ENCODE measurements around a stretch of chr4.

DNA sequence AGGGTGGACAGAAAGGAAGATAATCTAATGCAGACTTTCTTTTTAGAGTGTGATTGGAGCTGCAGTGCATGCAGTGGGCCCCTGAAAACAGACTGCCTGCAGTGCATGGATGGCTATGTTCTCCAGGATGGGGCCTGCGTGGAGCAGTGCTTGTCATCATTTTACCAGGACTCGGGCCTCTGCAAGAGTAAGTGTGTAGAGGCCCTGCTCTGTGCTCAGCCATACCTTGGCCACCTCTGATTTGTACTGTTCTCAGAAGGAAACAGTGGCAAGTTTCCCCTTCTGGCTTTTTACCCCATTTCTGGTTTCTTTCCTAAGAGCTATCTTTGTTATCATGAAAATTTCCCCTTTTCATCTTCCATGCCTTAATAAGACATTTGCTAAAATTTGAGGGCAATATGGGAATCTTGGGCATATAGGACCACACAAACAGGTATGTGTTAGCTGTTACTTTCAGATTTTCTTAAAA lies 178.9 kb upstream of the ANXA3 start:
- PRO-cap: no peak

DNA sequence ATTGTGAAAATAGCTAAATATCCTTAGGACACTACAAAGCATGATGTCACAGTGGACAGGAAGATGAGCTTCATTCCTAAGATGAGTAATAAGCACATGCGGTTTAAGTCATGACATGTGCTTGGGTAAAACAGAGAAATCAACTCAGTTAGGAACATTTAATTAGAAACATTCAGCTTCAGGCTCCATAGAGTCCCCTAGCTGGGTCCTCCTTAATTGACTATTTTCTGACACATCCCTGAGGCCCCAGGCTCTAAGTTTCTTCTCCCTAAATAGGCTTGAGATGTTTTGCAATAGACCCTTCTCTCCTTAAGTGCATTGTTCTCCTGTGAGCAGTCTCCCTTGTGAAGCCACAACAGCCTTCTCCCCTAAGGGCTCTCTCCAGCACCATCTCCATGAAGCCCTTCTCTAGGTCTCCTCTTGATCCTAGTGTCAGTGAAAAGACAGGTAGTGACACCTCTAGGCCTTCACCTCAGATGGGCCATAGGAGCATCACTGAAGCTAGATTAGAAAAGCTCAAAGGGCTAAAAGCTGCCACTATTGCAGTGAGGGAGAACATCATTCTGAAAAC lies 70.3 kb upstream of the ANXA3 start:
- PRO-cap: no peak

DNA sequence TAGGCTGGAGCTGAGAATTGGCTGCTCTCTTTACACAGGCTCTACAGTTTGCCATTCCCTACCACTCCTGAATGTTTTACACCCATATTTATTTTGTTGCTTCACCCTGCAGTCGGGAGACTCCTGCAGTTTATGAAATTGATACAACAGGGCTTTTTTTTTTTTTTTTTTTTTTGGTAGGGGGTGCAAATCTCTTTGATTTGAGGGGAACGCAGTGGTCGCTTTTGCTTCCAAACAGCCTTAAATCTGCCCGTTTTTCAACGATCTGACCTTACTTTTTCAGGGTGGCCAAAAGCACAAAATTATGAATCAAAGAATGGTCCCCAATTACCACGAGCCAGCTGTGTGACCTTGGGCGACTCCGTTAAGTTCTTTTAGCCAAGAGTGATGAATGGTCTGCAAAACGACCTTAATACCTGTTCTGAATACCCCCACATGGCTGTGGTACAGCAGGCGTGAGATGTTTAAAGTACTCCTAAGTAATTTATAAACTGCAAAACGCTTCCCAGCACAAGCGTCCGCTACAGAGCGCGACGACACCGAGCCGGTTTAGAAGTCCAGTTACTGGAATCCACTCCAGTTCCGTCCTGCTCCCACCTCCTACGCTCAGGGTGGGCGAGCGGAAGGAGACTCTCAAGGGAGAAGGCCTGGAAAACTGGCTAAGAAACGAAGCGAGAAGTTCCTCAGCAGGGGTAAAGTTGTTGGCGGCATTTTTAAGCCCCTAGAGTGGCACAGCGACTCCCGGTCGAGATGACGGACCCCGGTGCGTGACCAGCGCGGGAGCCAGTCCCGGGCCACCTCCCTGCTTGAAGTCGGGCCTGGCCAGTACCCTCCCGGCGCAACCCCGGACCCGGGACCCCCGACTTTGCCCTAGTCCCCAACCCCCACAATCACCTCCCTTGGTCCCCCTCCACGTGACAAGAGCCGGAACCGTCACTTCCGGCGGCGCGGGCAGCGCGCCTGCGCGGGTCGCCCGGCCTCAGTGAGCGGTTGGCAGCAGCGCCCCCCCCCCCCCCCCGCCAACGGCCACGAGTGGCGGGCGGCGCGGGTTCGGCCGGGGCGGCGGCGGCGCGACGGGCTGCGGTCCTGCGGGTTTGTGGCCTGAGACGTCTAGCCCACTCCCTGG lies 748 bp upstream of the BMP2K start:
- PRO-cap: bidirectional peak, plus-strand start at position 524 of the sequence, minus-strand start at position 551 of the sequence; bidirectional peak, plus-strand start at position 1,022 of the sequence, minus-strand start at position 892 of the sequence

GRCh38 chr4:78783684-78784959 lies 8.0 kb downstream of the BMP2K start:
- PRO-cap: no peak

- PRO-cap: no peak
Observed at GRCh38 chr4:78805752-78806775, 29.9 kb downstream of the BMP2K start.

GRCh38 chr4:79599764-79600345 lies 191.8 kb upstream of the GK2 start:
- PRO-cap: no peak

DNA sequence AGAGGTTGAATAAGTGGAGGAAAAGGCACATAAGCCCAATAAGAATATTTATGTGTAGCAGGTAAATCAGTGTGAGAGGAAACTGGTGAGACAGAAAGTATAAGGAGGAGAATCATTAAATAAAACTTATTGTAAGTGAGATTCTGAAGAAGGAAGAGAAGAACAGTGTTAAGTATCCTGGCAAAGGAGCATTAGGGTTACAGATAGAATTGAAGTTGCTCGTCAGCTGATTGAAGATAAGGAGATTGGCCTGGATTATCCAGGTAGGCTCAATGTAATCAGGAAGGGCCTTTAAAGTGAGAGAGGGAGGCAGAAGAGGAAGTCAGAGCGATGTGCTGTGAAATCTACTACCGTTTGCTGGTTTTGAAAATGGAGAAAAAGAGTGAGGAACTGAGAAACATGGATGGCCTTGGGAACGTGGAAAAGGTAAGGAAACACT lies 245.8 kb downstream of the ANTXR2 start:
- PRO-cap: no peak

- PRO-cap: no peak
Observed at GRCh38 chr4:80070251-80071268, 2.5 kb downstream of the ANTXR2 start.

DNA sequence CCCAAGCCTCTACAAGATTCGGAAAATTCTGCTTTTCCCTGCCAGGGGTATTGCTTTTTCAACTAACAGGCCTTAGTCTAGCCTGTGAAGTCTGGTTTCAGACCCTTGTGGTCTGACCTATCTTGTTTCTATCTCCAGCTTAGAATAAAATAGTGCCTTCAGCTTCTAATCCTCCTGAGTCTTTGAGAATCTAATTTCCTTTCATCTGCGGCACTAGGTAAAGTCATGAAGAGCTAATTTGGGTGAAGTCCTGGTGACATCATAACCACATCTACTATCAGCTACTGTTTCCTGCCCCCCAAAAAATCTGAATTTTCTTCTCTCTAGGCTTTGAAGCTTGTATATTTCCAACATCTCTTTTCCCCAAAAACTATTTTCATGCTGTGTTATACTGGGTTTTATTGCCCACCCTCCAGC lies 52.8 kb upstream of the ANTXR2 start:
- PRO-cap: no peak

DNA sequence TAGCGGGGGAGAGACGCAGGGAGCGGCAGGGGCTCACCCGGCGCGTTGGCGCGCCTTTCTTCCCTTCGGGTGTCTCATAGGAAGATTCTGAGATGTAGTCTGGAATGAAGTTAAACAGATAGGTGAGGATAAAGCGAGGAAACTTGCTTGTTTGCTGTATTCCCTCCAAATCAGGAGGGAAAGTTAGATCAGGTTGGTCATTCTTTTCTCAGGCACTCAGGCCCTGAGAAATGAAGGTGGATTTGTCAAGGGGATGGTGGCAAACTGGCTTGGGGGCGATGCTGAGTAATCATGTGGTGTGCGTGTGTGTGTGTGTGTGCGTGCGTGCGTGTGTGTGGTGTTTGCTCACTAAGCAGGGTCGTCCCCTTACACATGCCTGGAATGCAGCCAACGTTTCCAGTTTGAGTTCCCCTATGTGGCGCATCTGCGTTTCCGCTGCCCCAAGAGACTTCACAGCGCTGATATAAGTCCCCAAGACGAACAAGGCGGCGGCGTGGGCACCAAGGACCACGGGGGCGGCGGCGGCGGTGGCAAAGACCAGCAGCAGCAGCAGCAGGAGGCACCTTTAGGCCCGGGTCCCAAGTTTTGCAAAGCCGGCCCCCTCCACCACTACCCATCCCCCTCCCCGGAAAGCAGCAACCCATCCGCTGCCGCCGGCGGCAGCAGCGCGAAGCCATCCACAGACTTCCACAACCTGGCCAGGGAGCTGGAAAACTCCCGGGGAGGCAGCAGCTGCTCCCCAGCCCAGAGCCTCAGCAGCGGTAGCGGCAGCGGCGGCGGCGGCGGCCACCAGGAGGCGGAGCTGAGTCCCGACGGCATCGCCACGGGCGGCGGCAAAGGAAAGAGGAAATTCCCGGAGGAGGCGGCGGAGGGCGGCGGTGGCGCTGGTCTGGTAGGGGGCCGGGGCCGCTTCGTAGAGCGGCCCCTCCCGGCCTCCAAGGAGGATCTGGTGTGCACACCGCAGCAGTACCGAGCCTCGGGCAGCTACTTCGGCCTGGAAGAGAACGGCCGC lies 4.6 kb downstream of the PRDM8 start:
- PRO-cap: no peak

GRCh38 chr4:81030144-81030466 lies 403 bp upstream of the BMP3 start:
- PRO-cap: no peak

- PRO-cap: no peak
Observed at GRCh38 chr4:82223668-82224232, 150.0 kb downstream of the HNRNPD start.

GRCh38 chr4:82342977-82343771 lies 30.6 kb downstream of the HNRNPD start:
- PRO-cap: no peak

DNA sequence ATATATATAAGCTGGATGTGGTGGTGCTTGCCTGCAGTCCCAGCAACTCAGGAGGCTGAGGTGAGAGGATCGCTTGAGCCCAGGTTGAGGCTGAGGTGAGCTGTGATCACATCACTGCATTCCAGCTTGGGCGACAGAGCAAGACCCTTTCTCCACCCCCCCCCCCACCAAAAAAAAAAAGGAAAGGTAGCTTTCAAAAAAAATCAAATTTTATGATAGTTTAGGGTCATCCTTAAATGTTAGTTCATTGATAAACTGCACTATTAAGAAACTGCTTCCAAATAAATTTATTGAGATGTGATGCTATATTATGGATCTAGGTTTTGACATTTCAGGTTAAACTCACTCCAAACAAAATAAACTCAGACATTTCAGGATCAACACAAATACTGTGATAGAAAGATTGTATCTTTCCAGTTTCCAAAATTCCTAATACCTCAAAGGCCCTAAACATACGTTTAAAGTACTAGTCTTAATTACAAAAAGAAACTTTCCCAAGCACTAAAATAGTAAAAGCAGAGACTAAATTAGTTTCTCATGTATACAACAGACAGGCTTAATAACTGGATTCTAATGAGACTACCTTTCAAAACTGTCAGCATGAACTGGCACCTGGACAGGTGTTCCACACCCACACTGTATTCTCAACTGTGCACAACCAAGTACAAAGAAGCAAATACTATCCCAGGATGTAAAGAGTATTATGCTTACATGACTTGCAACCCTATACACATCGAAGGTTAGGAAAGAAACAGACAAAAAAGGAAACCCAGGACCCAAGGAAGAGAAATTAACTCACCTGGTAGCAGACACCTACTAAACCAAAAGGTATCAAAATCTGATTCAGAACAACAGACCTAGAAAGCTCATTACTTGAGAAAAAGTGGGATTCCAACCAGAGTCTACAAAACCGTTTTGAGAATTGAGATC lies 25.5 kb downstream of the HNRNPD start:
- PRO-cap: no peak

- PRO-cap: no peak
Observed at GRCh38 chr4:82351365-82352364, 22.1 kb downstream of the HNRNPD start.

- PRO-cap: no peak
Observed at GRCh38 chr4:82353242-82353924, 20.4 kb downstream of the HNRNPD start.

GRCh38 chr4:82357083-82357715 lies 16.6 kb downstream of the HNRNPD start:
- PRO-cap: no peak

- PRO-cap: no peak
Observed at GRCh38 chr4:82371948-82372369, 1.8 kb downstream of the HNRNPD start.

GRCh38 chr4:82372396-82373370 lies 1.1 kb downstream of the HNRNPD start:
- PRO-cap: unidirectional peak, plus-strand start at chr4:82373258

GRCh38 chr4:82380257-82380852 lies 6.6 kb upstream of the HNRNPD start:
- PRO-cap: no peak

Data from osteocyte (in vitro differentiated cells).